Ileum (tissue), 1 donor: ENCODE measurements around the gene SLCO4A1.

GRCh38 chr20:62366282-62366896 is 723 bp downstream of the LAMA5 start:
- PRO-cap, result unidirectional peak, plus-strand start at chr20:62366600

GRCh38 chr20:62367691-62368043 is 555 bp upstream of the LAMA5 start:
- PRO-cap, result no peak

- PRO-cap, result no peak
Measured at GRCh38 chr20:62374206-62375163, 7.4 kb upstream of the LAMA5 start.

- PRO-cap, result no peak
Measured at GRCh38 chr20:62390870-62391579, 4.1 kb downstream of the RPS21 start.

DNA sequence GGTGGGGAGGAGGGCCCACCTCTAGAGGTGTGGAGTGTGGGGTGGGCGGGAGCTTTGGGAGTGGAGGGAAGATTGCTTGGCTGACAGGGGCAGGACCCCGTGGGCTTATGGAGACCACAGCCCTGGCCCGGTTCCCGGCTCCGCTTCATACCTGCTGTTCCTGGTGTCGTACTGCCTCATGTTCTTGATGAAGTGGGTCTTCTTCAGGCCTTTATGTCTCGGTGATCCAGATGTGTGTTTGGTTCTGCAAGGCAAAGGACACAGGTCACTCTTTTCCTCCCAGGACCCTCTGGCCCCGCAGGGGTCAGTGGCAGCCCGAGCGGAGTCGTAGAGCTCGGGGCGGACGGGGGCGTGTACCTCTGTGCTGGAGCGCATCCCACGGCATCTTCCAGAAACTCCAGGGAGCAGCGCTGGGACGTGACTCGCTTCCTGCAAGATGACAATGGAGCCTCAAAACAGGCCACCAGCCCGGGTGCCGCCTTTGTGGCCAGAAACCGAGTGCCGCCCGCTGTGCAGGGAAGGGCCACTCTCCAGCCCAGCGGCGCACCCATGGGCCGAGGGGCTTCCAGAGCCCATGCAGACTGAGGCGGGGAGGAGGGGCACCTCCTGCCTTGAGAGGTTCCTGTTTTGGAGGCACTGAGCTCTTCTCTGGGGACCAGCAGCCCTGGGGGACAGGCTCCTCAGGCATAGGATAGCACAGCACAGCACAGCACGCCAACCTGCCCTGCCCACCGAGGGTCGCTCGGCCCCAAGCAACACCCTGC is 9.4 kb downstream of the RPS21 start:
- PRO-cap, result no peak

- PRO-cap, result unidirectional peak, plus-strand start at chr20:62489826; unidirectional peak, plus-strand start at chr20:62489859
Measured at GRCh38 chr20:62489693-62489999, 13.9 kb upstream of the GATA5 start.

DNA sequence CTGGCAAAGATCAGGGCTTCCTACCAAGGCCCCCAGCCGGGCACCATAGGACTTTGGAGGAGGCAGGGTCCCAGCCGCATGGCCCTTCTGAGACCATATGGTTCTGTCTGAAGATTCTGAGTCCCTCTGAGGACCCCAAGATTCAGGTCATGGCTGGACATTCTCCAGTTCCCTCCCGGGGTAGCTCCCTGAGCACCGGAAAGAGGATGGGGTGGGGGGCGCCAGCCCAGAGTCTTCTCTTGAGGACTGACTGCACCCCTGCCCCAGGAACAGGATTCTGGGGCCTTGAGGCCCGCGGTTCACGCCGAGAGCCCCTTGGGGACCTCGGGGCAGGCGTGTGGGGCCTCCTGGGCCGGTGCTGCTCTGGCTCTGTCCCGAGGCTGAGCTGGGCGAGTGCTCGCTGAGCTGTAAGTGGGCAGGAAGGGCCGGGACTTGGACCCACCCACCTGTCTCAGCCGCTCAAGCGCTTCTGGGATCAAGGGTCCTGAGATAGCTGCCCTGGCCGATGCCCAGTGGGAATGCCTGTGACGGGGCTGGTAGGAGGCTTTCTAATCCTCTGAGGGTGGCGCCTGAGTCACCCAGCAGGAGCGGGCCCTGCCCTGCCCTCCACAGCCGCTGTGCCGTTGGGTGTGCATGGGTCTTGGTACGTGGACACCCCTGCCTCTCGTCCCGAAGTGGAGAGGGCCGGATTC is 42.9 kb upstream of the GATA5 start:
- PRO-cap, result no peak

DNA sequence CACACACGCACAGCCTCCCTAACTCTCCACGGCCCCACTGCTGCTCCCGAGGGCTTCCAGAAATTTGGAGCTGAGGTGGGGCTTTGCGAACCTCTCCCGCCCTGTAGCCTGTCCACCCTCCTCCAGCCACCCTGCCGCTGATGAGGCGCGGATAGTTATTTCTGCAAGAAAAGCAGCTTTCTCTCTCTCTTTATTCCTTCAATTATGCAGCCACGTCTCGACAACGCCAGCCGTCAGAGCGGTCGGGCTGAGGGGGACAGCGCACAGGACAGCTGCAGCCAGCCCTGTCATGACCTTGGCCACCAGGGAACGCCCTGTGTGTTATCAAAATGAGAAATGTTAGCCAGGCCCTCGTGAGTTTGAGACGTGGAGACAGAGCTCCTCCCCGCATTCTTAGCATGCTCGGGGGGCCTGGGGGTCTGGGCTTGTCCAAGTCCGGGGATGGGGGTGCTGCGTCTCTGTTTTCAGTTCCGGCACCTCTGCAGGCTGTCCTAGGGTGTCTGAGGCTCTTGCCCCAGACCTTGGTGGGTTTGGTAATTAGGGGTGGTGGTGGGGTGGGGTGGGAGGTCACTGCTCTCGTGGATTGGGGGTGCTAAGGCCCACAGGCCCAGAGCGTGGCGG is 54.1 kb upstream of the GATA5 start:
- PRO-cap, result no peak

DNA sequence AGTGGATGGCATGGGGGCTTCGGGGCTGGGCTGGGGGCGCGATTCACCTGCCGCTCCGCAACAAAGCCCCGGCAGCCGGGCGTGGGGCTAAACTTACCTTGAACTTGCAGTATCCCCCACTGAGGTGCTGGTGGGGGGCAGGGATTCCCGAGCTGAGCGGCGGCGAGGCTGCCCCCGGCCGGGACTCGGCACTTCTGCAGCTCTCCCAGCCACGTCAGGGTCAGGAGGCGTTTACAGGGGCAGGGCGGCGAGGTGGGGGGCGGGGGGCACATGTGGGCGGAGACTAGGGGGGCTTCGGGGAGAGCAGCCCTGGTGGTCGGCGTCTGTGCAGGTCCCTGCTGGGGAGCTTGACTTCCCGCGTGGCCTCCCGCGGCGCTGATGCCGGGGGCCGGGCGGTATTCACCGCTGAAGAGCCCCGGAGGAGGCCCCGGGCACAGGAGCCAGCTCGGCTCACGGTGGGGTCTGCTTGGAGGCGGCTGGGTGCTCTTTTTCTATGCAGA is 75.6 kb upstream of the GATA5 start:
- PRO-cap, result unidirectional peak, minus-strand start at position 187 of the sequence

DNA sequence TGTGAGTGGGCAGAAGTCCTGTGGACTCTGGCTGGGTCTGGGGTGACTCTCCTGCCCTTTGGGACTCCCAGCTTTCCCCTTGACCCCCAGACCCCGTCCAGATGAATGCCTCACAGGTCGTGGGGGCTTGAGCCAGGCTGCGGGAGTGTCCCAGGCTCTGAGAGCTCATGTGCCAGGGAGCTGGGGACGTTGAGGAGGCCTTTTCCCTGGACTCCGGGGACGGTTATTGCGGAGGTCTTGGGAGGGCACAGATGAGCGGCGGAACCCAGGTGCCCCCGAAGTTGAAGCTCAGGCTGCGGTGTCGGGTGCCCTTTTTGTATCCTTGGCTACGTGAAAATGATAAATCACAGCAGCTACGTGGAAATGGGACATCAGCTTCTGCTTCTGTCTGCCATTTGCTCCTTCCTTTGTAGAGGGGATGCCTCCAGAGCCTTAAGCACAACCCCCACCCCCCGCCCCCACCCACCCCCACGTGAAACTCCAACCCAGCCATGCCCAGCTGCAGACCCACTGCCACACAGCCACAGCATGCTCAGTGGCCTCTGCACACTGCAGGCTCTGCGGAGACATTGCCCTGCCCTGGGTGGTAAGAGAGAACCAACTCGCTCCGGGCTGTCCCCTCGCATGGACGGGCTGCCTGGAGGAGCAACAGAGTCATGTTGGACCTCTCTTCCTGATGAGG is 76.2 kb upstream of the GATA5 start:
- PRO-cap, result no peak

- PRO-cap, result no peak
Measured at GRCh38 chr20:62557325-62558192, 81.8 kb upstream of the GATA5 start.

DNA sequence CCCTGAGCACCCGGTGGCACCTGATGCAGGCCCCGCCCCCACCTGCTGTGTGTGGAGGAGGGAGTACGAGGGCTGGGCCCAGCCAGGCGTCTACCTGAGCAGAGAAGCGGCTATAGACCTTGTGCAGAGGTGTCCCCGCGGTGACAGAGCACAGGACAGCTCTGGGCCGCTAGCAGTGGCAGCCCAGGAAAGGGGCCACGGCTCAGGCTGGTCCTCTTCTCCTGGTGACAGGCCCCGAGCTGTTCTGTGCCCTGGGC is 64.7 kb upstream of the SLCO4A1 start:
- PRO-cap, result no peak

DNA sequence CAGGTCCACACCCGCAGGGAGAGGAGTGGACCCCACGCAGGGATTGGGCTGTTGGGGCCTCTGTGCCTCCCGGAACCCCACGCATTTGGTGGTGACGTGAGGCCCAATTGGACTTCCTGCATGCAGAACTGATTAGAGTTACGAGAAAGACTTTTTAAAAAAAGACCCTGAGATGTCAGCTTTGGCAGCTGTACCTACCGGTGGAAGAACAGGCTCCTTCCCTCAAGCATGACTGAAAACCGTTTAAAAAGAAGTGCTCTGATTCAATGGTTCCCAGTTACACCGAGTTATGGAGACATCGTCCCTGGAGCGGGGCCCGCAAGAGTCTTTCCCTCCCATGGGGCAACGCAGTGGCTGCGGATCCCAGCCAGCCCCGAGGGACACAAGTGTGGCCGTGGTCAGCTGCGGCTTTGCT is 25.2 kb upstream of the SLCO4A1 start:
- PRO-cap, result no peak

DNA sequence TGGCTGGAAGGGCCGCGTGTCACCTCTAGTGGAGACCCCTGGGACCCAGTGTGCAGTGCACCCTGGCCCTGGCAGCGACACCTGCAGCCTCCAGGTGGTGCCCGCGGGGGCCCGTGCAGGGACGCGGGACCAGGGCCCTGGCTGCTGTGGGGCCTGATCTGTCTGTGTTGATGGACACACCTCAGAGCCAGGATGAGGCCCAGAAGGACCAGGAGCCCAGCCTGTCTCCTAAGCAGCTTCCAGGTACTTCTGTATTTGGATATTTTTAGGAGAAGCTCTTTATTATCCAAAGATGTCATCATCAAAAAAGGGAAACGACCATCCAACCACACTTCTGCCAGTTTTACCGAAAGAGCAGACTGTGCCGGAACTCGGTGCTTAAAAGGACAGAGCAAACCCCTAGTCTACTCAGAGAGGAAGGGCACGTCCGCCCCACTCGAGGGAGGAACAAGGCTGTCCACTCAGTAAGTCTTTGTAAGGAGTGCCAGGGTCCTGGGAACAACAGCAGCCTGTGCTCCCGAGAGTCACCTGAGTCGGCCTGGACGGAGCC is 17.7 kb upstream of the SLCO4A1 start:
- PRO-cap, result no peak

DNA sequence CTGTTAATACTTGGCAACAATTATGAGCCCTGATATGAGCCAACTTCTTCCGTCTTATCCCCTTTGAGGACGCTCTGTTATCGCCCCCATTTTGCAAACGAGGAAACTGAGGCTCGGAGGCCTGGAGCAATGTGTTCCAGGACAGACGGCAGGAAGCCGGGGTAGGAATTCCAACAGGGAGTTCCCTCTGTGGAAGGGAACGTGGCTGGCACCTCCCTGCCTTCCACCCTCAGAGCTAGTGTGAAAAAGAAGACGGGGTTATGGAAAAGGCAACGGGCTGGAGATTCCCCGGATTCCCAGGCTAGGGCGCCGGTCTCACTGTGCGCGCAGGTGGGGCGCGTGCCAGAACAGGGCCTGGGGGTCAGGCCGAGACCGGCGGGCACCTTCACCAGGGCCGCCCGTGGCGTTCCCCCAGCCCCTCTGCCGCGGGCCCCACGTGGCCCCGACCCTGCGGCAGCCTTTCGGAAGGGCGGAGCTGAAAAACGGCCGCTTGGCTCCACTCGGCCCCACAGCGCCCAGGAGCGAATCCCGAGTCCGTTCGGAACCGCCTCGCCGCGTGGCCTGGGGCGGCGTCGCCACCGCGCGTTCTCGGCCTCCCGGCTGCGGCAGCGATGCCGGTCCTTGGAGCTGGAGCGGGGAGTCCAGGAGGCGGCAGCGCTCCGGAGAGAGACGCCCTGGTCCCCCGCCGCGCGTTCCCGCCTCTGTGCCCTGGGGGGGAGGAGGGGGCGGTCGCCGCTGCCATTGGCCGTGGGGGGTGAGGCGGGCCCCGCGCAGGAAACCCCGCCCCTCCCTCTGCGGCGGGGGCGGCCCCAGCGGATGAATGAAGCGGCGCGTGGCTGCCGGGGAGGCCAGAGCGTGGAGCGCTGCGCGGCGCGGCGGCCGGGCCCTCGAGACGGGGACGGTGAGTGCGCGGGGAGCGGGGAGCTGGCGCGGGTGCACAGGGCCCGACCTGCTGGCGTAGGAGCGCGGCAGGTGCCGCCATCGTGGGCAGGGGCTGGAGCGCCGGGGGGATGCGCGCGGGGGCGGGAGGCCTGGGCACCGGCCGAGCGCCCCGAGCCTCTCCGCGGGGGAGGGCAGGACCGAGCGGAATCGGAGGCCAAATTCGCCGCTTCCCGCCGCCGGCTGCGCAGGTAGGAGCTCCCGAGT is at the start of gene SLCO4A1:
TSS of gene SLCO4A1 (plus strand) at position 851 of the 1,146 bp plus-strand sequence.
- PRO-cap, result bidirectional peak, plus-strand start at position 851 of the sequence, minus-strand start at position 703 of the sequence

DNA sequence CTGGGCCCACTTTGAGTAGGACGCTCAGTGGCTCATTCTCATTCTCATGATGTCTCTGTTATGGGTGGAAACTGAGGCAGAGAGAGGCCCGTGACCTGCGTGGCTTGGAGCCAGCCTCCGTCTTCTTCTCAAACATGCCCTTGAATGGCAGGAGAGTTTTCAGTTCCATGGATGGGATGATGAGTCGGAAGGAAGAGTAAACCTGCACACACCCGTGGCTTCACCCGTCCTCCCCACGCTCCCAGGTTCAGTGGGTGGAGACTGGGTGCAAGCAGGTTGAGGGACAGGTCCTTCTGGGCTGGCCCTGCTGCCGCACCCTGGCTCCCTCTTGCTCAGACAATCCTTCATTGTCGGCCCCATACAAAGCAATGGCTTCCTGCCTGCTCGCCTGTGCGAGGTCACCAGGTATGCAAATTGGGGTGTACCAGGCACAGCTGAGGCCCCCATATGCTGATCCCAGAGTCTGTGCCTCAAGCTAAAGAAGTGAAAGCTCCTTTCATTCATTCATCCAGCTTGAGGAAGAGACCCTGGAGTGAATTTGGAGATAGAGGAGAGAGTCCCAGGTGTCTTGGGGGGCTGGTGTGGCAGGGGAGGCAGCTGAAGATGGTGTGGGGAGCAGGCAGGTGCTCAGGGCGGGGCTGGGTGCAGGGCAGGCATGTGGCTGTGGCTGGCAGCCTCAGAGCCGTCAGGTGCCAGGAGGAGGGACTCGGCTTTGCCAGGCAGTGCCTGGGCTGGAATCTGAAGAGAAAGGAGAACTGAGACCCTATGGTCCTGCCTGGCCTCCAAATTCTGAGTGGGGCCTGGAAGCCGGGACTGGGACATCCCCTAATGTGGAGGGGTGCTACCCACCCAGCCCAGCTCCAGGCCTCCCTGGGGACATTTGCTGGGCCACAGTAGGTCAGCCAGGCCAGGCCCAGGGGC is 4.6 kb downstream of the SLCO4A1 start:
- PRO-cap, result unidirectional peak, plus-strand start at position 688 of the sequence

- PRO-cap, result unidirectional peak, plus-strand start at chr20:62658556
Measured at GRCh38 chr20:62658503-62659390, 16.4 kb downstream of the SLCO4A1 start.

DNA sequence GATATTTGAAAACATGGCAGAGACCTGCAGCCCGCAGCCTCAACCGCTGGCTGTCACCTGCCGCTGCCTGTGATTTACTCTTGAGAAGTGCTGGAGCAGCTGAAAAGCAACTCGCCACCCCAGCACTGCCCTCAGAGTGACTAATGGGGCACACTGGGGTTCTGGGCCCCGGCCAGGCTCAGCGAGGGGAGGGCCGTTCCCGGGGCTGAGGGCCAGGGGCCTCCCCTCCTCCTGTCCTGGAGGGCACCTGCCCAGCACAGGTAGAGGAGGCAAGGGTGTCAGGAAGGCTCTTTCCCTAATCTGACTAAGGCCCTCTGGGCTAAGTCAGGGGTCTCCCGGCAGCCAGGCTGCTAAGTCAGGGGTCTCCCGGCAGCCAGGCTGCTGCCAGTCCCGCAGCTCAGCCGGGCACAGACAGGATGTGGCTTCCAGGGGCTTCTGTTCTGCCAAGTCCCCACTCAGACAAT is 32.2 kb downstream of the NTSR1 start:
- PRO-cap, result no peak

- PRO-cap, result bidirectional peak, plus-strand start at chr20:62798233, minus-strand start at chr20:62798217; unidirectional peak, minus-strand start at chr20:62798390
Measured at GRCh38 chr20:62797853-62798703, 1.8 kb downstream of the MRGBP start.

DNA sequence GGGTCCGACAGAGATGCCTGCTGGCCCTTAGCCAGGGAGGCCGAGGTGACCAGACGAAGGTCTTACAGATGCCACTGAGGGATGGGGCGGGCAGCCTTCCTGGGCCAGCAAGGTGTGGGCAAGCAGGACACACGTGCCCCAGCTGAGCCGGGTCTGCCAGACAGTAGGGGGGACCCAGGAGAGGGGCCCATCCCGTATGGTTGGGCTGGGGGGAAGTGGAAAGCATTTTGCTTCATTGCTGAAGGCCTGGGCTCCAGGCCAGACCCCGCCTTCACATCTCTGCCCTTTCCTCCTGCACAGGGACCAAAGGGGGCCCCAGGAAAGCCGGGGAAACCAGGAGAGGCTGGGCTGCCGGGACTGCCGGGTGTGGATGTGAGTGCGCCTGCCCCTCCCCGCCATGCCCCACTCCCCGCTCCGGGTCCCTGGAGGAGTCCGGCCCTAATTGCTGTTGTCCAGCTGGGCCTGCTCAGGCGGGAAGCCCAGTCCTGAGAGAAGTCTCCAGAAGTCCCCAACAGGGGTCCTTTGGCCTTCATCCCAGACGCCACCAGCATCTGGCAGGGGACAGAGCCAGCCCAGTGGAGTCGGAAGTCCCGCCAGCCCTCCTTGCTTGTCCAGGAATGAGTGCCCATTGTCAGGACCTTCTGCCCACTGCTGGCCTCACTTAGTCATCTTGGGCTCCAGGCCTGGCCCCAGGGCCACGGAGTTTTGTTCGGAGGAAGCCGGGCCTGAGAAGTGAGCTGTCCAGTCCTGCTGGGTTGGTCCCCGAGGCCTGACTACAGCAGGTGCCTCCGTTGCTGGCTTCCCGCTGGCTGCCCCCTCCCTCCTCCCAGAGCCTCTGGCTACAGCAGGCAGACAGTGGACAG is 2.3 kb downstream of the COL9A3 start:
- PRO-cap, result no peak